Measurements from ENCODE around the genes CACNA2D4, FOXM1 and TEAD4.

DNA sequence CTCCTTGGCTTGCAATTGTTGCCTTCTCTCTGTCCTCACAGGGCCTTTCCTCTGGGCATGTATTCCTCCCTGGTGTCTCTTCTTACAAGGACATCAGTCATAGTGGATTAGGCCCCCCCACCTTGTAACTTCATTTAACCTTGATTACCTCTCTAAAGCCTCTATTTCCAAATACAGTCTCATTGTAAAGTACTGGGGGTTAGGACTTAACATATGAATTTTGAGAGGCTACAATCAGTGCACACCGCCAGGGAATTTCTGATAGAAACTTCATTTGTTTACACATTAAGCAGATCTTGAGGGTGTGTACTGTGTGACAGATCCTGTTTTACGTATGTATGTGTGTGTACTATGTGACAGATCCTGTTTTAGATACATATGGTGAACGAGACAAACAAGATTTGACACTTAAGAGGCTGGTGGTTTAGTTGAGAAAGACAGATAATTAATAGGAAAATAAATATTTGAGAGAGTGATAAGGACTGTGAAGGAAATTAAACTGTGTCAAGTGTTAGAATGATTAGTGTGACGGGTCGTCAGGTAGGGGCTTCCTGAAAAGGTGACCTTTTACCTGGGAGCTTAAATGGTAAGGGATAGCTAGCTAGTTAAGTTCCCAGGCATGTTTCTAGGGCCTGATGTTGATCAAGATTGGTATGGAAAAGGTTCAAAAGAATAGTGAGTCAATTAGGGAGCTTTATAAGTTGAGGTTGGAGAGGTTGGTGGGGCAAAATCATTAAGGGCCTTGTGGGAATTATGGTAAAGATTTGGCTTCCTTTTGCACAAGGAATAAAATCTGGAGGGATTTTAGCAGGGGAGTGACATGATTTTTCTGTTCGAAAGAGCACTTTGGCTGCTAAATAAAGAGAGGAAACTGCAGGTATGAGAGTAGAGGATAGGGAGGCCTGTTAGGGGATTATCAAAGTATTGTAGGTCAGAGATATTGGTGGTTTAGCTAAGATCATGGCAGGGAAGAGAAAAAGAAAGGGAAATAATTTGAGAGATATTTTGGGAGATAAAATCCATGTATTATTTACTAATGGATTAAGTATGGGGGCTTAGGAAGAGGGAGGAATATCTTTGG lies 49.9 kb downstream of the ADIPOR2 start:
- RRBS: no CpG with 5 or more reads among the region's 6 CpGs

DNA sequence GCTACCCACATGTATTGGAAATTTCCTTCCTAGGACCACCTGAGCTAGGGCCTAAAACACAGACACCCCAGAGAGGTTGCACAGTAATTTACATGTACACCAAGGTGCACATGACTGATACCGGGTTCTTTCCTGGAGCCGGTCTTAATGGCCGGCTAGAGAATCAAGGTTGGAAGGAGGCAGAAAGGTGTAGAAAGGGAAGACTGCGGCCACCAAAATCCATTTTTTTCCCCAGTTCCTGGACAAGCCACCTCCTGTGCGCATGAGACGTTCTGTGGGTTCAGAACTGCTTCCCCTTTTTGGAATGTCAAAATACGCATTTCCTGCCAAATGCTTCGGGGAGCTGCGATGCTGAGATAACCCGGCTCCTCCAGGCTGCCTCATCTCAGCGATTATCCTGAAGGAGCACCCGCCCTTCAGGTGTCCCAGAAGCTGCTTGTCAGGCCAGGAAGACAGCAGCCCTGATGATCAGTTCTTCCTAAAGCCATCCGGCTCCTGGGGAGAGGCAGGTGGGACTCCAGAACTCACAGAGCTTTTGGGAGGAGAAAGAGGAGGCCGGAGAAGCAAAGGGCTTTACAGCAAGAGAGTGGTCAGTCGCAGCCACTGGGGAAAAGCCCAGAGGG lies 820 bp downstream of the CACNA2D4 start:
- RRBS: 27% methylated on average over 4 of the region's 15 CpGs

GRCh38 chr12:1918412-1919112 lies at the start of gene CACNA2D4:
Gene CACNA2D4 (minus strand): TSS chr12:1918652.
- RRBS: no CpG with 5 or more reads among the region's 10 CpGs

DNA sequence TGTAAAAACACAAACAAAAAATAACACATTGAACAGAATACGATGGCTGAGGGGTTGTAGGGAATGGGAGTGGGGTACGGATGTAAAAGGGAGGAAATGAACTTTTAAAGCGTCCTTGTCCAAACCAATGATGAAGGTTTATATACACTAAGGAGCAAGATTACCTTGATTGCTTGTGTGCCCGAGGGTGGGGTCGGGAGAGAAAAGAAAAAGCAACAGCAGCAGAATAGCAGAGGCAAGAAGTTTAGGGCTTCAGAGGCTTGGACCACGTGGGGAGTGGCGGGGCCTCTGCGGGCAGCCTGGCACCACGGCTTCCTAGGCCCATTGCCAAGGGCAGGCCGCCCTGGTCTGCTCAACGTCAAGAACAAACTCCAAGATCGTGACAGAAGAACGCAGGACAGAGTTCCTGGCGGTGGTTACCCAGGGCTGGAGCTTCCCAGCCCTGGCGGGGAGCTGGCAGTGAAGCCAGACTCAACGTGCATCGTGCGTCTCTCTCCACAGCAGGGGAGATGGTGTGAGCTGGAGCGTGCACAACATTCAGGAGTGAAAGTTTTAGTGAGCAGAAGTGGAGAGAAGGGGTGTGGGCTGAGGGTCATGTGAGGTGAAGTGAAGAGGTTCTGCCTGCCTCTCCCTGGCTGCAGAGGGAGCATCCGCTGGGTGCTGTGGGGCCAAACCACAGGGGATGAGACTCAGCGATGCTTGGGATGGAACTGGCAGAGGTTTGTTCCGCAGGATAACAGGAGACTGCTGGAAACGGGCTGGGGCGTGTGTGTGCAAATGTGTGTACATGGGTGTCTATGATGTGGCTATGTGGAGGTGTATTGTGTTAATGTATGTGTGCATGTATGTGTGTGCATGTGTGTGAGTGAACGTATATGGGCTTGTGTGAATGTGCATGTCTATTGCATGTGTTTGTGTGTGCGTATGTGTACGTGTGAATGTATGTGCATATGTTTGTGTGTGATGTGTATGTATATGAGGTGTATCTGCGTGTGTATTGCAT lies 13.9 kb upstream of the CACNA2D4 start:
- RRBS: no CpG with 5 or more reads among the region's 28 CpGs

DNA sequence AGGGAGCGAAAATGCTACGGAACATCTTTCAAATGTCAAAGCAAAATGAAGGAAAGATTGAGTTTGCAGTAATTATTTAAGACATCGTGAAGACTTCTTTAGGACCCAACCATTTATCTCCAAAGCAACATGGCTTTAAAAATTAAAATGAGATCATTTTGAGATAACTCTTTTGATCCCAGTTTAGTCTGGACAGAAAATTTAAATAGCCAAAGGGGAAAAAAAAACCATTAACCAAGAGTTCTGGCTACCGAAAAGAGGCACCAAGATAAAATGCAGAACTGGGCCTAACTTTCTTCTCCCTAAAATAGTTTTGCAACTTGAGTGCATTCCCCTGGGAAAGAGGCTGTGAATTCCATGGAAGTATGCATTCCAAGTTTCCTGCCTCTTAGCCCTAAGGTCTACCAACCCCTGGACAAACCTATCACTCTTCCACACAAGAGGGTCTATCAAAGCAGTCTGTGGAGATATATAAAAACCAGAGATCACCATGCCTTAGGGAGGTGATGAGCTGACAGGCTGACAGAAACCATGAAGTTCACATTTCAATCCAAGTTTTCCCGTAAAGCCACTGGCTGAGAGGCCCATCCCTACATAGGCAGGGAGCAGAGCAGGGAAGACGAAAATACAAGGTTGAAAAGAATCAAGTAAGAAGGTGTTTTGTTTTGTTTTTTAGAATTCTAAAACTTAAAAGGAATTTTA lies 33.9 kb downstream of the DCP1B start:
- RRBS: no CpG with 5 or more reads among the region's 6 CpGs

GRCh38 chr12:2084361-2085050 lies 31.7 kb downstream of the CACNA1C start:
- RRBS: no CpG with 5 or more reads among the region's 6 CpGs

DNA sequence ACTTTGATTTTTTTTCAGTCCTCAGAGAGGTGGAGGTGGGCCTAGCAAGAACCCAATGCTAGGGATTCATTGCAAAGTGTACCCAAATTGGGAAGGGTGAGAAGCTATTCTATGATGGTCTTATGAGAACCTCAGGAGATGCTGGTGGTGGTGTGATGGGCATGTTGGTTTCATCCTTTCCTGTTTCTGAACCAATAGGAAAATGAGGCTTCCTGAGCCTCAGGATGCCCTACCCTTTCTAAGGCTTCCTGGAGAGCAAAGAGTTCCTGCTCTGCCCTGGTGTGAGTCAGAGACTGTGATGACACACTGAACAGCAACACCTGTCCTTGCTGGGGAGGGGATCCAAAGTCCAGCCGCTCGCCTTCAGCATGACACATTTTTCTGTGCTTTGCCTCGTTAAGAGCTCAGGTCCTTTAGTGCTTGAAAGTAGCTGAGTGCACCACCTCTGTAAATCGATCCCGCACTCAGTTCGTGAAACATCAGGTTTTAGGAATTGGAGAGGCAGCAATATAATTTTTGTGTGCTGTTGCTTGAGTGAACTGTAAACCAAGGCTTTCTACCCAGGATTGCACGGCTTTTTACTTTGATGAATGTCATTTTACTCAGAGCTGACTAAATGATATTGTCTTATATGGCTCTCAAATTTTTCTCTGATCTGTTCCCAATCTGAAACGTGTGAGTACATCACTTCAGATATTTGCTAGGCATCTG lies 116.1 kb downstream of the CACNA1C start:
- RRBS: no CpG with 5 or more reads among the region's 8 CpGs

GRCh38 chr12:2284276-2285254 lies 231.8 kb downstream of the CACNA1C start:
- RRBS: no CpG with 5 or more reads among the region's 19 CpGs

GRCh38 chr12:2613747-2614330 lies 180.9 kb upstream of the FKBP4 start:
- RRBS: no CpG with 5 or more reads among the region's 9 CpGs

- RRBS: no CpG with 5 or more reads among the region's 20 CpGs
Observed at GRCh38 chr12:2798263-2799318, 3.8 kb downstream of the FKBP4 start.

DNA sequence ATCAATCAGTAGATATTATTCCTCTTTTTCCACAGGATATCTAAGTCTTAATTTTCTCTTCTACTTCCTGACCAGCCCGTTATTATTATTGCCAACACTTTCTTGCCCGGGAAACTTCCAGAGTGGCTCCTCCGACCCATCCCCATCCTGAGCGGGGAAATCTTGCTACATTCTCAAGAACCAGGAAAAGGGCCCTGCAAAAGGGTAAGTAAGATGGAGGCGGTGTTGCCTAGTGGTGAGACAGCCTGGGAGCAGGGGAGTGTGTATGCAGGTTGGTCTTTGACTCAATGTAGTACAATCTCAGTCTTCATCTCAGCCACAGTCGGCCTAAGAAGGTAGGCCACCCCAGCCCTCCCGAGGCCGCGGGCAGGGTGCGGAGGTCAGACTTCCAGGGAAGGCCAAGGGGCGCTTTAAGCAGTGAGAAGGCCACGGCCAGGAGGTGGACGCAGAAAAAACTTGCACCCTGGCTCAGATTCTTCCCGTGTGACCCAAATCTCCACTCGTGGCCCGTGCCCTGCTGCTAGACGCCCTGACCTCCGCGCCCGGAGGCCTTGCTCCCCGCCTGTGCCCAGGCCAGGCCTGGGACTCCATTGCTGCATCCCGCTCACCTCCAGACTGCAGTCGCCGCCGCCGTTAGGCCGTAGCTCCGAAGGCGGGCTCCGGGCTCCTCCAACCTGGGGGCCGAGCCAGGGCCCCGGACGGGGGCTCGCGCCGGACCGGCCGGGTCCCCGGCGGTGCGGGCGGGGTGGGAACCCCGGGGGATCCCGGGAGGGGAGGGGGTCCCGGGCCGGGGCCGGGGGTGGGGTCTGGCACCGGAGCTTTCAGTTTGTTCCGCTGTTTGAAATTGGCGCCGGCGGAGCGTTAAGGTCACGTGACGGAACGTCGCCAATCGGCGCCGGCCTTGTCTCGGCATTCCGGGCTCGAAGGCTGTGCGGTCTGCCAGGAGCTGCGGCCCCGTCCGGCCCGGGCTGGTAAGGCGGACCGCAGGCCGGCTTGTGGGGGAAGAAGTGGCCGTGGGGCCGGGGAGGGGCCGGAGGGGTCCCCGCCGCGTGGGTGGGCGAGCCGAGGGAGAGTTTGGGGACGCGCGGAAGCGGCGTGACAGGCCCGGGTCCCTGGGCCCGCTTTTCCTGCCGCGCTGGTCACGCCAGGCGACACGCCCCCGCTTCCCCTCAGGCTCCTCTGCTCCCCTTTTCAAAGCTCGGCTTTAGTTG lies at the start of gene FOXM1:
Gene FOXM1, minus strand, starts transcription at position 863 of the 1,211 bp plus-strand sequence.
- RRBS: under 1% methylated on average over 39 of the region's 93 CpGs

DNA sequence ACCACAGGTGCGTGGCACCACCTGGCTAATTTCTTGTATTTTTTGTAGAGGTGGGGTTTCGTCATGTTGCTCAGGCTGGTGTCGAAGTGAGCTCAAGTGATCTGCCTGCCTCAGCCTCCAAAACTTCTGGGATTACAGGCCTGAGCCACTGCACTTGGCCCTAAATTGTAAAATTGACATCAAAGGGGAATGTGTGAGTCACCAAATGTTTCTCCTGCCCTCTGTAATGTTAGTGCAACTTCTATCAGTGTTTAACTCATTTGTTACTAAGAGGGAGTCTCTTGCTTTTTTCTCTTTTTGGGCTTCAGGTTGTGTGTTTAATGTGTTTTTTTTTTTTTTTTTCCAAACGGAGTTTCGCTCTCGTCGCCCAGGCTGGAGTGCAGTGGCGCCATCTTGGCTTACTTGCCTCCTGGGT lies 2.3 kb downstream of the TULP3 start:
- RRBS: no CpG with 5 or more reads among the region's 8 CpGs

GRCh38 chr12:2958787-2959483 lies at the start of gene TEAD4:
Gene TEAD4 (plus strand): TSS chr12:2959397.
- RRBS: 2% methylated on average over 49 of the region's 83 CpGs

GRCh38 chr12:3046303-3046626 lies 30.9 kb upstream of the TSPAN9 start:
- RRBS: no CpG with 5 or more reads among the region's 6 CpGs

DNA sequence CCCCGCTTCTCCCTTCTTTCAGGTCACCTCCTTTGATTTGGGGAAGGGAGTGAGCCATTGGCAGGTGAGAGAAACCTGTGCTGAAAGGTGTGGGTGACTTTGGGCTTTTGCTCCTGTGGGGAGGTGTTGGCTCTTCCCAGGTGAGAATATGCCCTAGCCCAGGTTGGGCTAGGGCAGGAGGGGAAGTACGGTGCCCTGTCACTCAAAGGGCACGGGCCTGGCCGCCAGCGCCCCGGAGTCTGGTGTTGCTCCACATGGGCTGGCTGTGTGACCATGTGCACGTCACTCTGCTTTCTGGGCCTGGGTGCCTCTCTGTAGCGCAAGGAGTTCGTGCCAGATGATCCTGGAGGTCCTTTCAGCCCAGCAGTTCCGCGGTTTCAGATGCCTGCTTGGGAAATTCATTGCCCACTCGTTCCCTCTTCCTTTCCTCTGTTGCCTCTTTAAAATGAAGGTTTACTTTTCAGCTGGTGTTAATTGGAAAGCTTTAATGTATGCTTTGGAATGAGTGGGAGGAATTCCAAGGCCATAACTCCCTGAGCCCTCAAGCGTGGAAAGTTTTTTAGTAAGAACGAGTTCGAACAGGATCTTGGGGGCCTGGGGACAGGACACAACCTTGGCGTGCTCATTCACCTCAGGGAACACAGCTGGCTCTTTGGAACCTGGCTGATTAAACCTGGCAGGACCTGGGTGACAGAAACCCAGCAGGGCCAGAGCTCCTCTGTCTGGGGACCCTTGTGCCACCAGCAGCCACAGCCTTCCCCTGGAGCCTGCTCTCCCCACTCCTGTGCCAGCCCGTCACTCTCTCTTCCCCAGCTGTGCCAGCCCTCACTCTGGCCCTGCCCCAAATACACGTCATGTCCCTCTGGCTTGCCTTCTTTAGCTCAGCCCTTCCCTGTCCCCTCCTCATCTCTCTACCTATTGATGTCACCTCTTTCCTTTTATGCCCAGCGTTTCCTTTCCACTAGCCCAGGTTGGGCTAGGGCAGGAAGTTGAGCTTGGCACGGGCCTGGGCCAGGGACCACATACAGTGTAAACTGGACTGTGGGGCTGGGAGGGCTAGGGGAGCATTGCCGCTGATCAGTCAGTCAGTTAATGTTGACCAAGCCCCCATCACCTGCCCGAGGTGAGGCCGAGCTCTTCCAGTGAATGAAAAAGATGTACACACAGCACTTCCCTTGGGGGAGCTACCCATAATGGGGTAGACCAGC lies 42.9 kb downstream of the TSPAN9 start:
- RRBS: no CpG with 5 or more reads among the region's 23 CpGs

DNA sequence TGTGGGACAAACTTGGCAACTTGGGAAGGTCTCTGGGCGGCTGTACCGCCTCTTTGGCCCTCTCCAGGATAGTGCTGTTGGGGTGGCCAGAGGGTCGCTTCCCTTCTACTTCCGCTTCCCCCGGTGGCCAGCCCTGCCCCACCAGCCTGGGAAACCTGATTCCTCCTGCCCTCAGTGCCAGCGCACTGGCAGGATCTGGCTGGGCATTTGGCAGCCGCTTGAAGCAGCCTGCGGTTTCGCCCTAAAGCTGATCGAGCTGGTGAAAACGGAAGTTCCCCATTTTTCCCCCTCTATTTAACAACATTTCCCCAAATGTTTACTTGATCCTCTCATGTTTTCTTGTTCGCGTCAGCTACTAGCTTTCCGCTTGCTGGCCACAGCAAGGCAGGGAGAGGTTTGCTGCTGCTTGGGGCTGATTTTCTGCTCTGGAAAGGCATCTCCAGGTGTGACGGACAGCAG lies 52.9 kb downstream of the TSPAN9 start:
- RRBS: no CpG with 5 or more reads among the region's 15 CpGs

GRCh38 chr12:3133103-3133311 lies 55.8 kb downstream of the TSPAN9 start:
- RRBS: 33% methylated on average over 1 of the region's 6 CpGs

- RRBS: no CpG with 5 or more reads among the region's 4 CpGs
Observed at GRCh38 chr12:3315538-3315796, 175.5 kb upstream of the PRMT8 start.

DNA sequence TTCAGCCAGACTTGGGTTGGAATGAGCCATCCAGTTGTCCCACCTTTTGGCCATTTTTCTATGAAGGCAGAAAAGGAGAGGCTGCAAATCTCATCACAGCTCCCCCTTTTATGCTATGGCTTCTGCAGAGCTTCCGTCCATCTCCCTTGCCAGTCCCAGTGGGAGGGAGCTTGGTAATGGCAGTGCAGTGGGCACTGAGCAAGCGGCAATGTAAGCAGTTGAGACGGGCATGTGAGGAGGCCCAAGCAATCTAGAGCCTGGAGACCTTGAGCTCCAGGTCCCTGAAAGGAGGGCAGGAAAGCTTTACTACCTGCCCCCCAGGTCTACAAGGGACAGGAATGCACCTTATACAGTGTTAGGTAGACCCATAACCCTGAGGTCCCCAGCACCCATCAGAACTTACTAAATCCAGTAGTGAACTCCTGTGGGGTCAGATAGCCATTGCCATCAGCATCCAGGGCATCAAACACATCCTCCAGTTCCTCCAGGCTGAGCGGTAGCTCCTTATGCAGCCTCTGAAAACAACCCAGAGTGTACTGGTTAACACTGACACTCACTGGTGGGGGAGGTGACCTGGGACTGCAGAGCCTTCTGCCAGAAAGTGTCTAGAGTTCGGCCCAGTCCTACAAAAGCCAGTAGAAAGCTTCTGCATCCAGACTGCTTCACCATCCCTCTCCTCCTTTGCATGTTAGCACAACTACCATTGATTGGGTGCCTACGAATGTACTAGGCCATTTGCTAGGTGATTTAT lies 72.9 kb downstream of the CRACR2A start:
- RRBS: no CpG with 5 or more reads among the region's 6 CpGs

DNA sequence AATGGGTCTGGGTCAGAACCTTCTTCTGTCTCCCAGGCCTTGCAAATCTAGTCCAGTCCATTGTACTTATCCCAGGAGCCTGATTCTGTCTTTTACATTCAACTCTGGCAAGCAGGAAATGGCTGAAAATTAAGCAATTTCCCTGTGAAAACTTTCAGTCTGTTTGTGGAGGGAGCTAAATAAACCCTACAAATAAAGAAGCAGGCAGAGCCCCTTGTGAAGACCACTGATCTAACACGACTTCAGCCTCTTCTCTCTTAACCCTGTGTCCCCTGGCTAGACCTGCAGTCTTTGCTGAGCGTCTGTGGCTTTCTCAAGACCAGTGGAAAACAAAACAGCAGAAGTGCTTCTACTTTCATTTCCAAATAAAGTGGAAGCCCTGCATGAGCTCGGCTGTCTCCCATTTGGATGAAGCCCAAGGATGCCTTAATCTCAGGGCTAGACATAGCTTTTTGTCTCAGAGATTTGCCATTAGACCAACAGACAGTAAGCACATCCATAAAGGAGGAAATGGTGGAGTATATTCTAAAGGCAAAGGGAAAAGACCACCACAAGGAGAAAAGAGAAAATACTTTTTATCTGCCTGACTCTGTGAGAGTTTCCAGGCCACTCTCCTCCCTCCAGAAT lies 48.2 kb downstream of the CRACR2A start:
- RRBS: no CpG with 5 or more reads among the region's 3 CpGs

Data from zone of skin (tissue), 1 donor.